Measurements from ENCODE around the genes PDE1B, TESPA1, OR6C70, OR10P1, METTL7B and RDH5.

DNA sequence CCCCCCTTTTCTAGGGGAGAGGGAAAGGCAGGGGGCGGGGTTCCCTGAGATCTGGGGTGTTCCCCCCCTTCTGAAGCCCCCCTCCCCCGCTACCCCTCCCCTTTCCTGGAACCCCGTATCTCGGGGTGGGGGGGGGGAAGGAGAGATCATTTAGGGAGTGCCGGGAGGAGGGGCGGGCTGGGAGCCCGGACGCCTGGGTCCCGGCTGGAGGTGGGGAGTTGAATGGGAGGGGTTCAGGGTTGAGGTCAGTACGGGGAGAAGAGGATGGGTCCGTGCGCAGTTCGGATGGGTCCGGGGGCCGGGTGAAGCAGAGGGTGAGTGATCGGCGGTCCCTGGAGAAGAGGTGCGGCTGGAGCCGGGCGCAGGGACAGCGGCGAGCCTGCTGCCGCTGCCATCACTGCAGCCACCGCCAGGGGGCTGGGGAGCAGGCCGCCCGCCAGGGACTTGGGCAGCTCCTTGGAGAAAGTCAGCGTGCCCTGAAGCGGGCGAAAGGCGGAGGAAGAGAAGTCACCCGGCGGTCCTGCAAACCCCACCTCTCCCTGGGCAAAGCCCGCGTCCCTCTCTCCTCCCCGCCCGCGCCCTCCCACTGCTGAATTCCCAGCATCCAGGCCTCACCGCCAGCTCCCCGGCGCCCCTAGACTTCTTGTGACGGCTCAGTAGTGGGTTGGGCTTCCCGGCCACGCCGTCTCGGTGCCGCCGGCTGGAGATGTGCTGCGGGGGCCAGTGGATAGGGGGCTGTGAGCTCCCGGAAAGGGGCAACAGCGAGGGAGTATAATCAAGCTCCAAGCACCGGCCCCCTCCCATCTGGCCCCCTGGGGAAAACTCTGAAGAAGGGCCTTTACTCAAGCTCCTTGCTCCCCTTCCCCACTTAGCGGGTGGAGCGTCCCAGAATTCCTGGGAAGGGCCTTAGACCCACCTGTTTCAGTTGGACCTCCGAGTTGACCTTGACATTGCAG, 6.0 kb upstream of the GPR84 start:
- PRO-cap = bidirectional peak, plus-strand start at position 472 of the sequence, minus-strand start at position 342 of the sequence
- RAMPAGE, long total RNA, 3 experiments = start-site peak on the minus strand in 1 of 3 experiments, centred at position 708 of the sequence, 6 reads per replicate

- PRO-cap = no peak
- RAMPAGE, long total RNA, 3 experiments = no peak in any of the 3 experiments
Measured at GRCh38 chr12:54386349-54386848, 1.9 kb upstream of the ZNF385A start.

DNA sequence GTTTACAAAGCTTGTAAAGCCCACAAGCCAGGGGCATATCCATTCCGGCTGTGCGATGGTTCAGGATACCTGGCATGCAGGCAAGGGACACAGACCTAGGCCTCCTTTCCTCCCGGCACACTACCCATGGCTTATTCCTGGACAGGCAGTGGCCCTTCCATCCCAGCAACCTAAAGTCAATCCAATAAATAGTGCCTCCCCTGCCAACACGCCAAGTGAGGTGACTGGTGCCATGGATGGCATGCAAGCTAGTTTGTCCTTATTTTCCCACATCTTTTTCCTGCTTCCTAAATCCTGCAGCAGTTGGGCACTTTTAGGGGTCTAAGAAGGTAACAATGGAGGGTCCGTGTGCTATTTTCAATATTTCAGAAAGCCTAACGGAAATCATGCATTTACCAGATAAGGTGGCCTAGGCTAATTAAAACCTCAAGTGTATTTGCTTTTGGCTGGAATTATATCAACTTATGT, 5.0 kb downstream of the ITGA5 start:
- PRO-cap = no peak
- RAMPAGE, long total RNA, 3 experiments = no peak in any of the 3 experiments

DNA sequence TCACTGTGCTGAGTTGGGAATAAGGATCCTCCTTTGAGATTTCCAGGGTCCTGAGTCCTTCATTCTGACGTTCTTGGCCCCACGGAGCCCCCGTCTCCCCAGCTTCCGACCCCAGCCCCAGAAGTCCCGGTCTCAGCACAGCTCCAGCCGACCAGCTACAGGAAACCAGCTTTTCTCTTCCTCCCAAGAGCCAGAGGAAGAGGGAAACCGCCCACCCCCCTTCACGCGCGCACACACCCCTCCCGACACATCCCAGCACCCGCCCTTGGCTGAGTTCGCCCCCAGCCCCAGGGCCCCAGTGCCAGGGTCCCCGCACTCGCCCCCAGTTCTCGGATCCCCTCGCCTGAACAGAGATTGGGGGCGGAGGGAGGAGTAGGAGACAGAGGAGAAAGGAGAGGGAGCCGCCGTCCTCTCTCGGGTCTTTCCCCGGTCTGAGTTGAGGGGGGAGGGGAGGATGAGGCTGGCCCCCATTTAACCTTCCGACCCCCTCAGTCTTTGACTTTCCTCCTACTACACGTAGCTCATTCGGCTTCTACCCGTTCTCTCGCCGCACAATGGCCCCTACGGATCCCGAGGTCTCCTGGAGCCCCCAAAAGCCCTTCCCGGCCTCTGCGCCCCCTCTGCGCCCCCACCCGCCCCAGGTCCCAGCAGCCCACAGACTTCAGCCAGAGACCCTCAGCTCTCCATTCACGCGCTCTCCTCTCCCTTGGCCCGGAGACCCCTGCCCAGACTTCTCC, 908 bp downstream of the ITGA5 start:
- PRO-cap = unidirectional peak, minus-strand start at position 433 of the sequence
- RAMPAGE, long total RNA, 3 experiments = no peak in any of the 3 experiments

DNA sequence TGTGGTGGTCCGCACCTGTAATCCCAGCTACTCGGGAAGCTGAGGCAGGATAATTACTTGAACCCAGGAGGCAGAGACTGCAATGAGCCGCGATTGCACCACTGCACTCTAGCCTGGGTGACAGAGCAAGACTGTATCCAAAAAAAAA, 1.1 kb upstream of the ITGA5 start:
- PRO-cap = no peak
- RAMPAGE, long total RNA, 3 experiments = no peak in any of the 3 experiments

DNA sequence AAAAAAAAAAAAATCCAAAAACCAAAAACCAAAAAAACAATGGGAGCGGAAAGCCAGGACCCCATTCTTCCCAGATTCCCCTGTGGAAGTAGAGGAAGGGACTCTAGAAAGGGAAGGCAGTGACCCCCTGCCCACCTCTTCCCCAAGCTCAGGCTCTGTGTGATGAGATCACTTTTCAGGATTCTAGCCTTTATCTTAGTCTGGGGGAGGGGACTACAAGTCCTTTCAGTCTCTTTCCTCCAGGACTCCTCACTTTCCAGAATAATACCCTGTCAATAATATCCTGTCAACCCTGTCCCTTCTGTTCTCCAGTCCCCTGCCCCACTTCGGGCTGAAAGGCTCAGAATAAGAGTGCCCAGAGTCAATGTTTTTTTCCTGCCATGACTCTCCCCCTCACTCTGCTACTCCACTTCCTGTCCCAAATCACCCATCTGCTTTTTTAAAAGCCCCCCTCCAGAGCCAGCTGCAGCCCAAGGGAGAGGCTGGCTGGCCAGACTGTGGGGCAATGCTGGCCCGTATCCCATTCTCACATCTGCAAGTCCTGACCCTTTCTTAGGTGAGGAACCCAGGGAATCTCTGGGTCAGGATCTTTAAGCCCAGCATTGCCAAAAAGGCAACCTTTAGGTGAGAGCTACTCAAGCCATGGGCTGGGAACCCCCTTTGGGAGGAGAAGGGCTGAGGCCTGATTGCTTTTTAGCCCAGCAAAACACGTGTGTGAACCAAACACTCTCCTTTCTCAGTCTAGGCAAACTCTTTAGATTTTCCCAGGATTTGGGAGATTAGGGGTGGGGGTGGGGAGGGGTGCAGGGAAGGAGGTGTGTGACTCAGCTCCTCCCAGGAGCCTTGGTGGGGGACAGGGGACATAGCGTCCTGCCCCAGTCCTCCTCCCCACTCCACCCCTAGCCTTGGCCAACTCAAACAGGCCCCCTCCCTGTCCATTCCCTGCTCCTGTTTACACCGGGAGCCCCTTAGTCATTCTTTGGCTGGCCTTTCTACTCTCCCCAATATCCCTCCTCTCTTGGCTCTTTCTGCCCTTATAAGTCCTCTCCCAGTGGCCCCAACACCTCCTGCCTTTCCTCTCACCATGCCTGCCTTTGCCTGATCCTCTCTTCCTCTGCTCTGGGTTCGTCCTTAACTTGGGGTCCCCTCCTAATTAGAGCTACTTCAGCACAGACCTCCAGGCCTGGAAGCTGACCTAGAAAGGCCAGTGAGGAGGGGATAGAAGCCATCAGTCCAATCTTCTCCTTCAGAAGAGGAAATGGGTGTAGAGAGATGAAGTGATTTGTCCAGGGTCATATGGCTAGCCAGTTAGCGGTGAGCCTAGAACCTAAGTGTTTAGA, 1.9 kb upstream of the ITGA5 start:
- PRO-cap = no peak
- RAMPAGE, long total RNA, 3 experiments = no peak in any of the 3 experiments

DNA sequence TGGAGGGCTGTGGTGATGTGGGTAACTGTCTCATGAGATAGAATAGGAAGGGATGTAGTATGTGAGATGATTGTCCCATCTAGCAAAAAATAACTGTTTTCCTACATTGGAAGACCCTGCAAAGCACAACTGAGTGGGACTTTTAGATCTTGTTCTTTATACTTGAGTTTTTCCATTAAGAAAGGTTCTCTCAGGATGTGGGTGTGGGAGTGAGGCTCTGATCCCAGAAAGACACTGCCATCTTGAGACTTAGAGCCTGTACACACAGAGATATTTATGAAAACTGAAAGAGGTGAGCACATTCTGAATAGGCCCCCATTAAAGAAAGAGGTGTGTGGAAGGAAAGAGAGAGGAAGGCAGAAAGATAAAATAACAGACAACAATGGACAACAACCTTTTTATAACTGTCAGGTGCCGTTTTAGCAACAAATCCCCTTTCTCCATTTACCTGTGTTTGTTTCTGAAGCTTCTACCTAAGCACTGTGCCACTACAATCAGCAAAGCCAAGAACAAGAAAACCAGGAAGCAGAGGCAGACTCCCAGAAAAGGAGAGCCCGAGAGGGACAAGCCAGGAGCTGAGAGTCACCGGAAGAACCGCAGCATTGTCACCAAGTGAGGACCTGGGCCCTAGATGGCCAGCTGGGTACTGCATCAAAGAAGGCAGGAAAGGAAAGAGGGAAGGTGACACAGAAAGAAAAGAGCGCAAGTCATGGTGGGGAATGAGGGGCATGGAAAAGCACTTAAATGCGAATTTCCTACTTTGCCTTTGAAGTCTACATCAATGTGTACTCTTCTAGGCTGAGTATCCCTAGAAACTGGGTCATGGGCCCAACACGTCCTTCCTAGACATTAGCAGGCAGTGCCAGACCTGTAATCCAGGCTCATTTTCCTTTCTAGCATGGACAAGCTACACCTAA, 25.6 kb downstream of the NCKAP1L start:
- PRO-cap = no peak
- RAMPAGE, long total RNA, 3 experiments = no peak in any of the 3 experiments

DNA sequence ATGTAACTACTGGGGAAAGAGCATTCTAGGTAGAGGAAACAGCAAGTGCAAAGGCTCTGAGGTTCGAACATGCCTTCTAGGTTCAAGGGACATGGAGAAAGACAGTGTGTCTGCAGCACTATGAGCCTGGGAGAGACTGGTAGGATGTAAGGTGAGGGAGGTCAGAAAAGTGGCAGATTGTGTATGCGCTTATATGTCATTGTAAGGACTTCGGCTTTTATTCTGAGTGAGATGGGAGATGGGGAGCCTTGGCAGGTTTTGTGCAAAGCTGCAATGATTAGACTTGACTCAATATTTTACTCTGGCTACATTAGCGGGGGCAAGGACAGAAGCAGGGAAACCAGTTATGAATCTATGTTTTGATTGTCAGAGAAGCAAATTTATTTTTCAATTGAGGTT, 24.5 kb upstream of the PDE1B start:
- PRO-cap = no peak
- RAMPAGE, long total RNA, 3 experiments = no peak in any of the 3 experiments

DNA sequence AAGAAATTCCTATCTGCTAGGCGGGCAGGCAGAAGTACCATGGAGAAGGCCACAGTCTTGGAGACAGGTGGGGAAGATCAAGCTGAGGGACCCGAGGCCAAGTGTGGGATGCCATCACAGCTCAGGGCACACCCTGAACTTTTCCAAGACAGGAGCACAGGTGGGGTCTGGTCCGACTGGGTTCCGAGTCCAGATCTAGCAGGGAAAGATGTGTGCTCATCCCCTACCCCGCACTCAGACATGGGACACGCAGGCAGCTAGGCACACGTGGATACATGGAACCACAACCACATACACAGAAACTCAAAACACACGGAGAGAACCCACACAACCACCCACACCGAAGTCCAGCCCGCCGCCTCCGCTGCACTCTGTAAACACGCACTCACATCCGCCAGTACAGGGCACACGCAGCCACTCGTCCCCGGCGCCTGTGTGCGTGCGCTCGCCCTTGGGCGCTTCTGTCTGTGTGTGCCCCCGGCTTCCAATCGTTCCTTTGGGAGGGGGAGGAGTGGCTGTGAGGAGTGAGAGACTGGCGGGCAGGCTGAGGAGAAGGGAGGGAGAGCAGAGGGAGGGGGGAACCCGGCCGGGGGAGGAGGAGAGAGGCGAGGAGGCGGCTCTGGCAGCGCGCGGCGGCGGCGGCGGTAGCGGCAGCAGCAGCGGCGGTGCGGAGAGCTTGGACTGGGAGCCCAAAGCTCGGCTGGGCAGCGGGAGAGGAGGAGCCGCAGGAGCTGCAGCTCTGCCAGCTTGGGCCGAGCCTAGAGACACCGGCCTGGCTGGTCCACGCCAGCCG, at the start of gene PDE1B:
PDE1B (plus strand) TSS at position 625 of the 793 bp plus-strand sequence.
- PRO-cap = no peak
- RAMPAGE, long total RNA, 3 experiments = no peak in any of the 3 experiments

GRCh38 chr12:54601878-54602525, 13.5 kb upstream of the PPP1R1A start:
- PRO-cap = no peak
- RAMPAGE, long total RNA, 3 experiments = no peak in any of the 3 experiments

DNA sequence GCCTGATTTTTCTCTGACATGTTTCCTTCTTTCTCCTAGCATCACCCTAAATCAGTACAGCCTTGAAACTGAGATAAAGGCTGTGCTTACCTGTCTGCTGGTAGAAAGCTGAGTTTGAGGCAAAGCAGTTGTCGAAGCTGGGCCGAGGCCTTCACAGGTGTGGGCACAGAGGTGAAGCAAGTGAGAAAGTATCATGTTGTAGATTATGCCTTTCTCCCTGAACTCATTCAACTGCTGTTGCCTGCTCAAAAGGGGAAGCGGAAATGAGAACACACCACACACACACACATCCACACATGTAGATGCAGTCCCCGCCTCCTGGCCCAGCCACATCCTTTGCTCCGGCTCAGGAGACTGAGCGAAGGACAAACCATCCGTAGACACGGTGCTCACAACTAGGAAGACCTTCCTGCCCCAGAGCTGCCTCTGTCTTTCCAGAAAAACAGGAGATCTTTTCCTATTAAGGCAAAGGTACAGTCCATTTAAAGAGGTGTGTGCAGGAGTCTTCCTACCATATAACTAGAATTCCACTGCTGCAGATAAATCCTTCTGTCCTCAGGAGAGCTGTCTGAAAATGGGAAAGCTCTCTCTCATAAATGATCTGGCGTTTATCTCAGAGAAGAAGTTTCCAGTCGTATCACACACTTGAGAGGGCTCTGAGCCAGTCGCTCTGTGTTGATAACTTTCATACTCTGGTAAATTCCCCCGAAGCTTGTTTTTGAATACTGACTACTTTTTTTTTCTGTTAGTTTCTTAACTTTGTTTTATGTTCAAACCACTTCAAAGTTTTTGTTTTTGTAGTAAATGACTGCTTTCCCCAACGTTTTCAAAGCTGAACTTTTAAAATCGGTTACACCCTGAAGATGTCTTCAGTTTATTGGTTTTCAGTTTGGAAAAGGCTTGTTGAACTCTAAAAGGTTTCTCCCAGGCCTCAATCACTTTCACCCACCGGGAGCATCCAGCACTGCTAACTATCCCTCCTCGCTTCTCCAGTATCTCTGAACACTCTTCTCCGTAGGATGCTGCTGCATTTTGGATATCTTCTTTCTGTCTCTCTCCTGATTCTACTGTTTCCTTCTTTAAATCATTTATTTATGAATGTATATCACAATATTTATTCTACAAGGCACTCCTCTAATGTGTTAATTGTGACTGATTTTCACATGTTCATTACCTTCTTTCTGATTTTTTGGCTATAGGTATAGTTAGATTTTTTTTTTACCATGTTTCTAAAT, at the start of gene TESPA1:
TESPA1 (minus strand) TSS at position 268 of the 1,235 bp plus-strand sequence.
- PRO-cap = no peak
- RAMPAGE, long total RNA, 3 experiments = start-site peak on the minus strand in 2 of 3 experiments, centred at positions 236 to 310 of the sequence, 7 to 9 reads per replicate

DNA sequence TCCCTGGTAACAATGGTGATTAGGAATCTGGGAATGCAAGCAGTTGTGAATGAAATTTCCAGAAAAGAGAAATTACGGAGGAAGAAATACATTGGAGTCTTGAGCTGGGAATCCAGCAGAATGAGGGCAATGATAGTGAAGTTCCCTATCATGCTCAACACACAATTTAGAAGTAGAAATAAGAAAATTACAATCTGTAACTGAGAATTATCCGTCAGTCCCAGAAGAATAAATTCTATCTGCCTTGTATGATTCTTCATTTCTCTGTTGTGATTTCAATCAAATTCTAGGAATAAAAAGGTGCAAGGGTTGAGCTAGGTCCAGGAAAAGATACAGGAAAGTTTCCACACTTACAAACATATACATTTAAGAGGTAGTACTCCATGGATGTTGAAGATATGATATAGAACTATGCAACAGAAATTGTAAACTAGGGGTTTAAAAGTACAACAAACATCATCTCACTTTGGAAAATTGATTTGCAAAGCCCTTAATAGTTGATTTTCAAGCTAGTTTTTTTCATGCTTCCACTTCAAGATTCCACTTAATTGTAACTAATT, at the start of gene OR6C70:
OR6C70 (minus strand) TSS at position 260 of the 560 bp plus-strand sequence.
- PRO-cap = no peak
- RAMPAGE, long total RNA, 3 experiments = no peak in any of the 3 experiments

DNA sequence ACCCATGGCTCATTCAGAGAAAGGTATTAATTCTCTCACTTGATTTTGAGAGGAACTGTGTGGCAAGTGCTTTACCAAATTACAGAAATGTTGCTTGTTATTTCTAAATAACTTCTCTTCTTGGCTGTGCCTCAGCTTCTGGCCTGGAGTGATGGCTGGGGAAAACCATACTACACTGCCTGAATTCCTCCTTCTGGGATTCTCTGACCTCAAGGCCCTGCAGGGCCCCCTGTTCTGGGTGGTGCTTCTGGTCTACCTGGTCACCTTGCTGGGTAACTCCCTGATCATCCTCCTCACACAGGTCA, at the start of gene OR10P1:
OR10P1 (plus strand) TSS at position 152 of the 305 bp plus-strand sequence.
- PRO-cap = no peak
- RAMPAGE, long total RNA, 3 experiments = no peak in any of the 3 experiments

DNA sequence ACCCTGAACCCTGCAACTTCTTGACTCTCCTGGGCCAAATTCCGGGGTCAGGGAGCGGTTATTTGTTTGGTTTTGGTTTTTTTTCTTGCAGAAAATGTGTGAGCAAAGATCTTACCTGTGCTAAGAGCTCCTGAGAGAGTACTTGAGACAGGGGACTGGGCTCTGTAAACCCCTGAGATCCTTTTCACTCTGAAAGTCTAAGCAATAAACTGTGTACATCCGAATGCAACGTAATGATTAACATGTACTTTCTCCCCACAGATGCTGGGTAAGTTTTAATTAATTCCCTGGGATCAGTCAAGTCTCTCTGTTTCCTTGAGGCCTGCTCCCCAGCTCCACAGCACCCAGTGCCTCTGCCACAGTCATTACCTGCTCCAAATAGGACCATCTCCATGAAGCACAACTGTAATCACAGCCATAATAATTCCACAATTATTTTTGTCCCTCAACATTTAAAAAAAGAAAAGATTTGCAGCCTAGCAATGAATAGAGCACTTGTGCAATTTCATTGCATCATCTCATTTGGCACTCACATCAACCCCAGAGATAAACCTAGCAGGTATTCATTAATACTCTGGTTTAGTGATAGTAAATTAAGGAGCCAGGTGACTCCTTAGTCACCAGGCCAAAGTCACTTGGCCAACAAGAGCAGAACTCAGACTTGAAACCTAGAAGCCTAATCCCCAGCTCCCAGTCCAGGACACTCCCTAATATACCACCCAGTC, 21.7 kb downstream of the OR10P1 start:
- PRO-cap = no peak
- RAMPAGE, long total RNA, 3 experiments = no peak in any of the 3 experiments

DNA sequence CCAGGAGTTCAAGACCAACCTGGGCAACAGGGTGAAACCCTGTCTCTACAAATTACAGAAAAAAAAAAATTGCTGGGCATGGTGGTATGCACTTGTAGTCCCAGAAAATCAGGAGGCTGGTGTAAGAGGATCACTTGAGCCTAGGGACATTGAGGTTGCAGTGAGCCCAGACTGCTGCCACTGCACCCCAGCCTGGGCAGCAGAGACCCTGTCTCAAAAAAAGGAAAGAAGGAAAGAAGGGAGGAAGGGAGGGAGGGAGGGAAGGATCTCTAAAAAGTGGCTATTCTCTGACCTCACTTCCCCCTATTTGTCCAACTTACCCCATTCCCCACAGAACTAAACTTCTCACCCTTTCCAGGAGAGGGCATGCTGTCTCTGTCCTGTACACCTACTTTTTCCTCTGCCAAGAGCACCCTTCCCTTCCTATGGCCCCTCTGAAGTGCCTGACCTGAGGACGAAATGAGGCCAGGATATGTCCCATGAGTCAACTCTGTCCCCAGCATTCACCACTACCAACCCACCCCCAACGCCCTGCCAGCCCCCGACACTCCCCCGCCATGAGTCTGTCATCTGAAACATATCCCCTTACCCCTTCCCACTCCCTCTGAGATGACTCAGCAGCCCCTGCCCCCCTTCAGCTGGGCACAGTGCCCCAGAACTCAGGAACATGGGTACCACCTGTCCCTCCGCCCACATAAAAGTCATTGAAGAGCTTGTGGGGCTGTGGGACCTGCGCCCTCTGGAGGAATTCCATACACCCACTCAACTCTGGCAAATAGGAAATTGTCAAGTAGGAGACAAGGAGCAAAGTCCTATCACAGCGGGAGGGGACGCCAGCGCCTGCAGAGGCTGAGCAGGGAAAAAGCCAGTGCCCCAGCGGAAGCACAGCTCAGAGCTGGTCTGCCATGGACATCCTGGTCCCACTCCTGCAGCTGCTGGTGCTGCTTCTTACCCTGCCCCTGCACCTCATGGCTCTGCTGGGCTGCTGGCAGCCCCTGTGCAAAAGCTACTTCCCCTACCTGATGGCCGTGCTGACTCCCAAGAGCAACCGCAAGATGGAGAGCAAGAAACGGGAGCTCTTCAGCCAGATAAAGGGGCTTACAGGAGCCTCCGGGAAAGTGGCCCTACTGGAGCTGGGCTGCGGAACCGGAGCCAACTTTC, at the start of gene METTL7B:
METTL7B (plus strand) TSS at position 887 of the 1,161 bp plus-strand sequence.
- PRO-cap = unidirectional peak, plus-strand start at position 887 of the sequence
- RAMPAGE, long total RNA, 3 experiments = start-site peak on the plus strand in 2 of 3 experiments, centred at positions 829 to 855 of the sequence, 11 to 104 reads per replicate

- PRO-cap = bidirectional peak, plus-strand start at chr12:55720421, minus-strand start at chr12:55720270
- RAMPAGE, long total RNA, 3 experiments = no peak in any of the 3 experiments
Measured at GRCh38 chr12:55719799-55720783, at the start of gene RDH5. RDH5 (plus strand) TSS chr12:55720393.

- PRO-cap = no peak
- RAMPAGE, long total RNA, 3 experiments = no peak in any of the 3 experiments
Measured at GRCh38 chr12:55750583-55751663, 8.0 kb downstream of the GDF11 start.

DNA sequence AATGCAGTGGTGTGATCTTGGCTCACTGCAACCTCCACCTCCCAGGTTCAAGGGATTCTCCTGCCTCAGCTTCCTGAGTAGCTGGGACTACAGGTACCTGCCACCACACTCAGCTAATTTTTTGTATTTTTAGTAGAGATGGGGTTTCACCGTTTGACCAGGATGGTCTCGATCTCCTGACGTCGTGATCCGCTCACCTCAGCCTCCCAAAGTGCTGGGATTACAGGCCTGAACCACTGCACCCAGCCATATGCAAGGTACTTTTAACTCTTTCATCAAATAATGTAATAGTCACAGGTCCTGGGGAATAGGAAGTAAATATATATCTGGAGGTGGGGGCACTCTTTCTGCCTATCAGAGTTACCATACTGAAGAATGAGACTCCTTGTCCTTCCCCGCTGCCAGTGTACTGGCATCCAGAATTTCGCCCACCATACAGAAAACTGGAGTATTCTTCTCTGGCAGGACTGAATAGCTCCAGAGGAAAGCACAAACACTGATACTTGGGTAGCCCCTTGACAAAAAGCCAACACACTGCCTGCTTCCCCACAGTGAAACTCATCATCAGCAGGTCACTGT, 14.2 kb upstream of the MMP19 start:
- PRO-cap = no peak
- RAMPAGE, long total RNA, 3 experiments = no peak in any of the 3 experiments

DNA sequence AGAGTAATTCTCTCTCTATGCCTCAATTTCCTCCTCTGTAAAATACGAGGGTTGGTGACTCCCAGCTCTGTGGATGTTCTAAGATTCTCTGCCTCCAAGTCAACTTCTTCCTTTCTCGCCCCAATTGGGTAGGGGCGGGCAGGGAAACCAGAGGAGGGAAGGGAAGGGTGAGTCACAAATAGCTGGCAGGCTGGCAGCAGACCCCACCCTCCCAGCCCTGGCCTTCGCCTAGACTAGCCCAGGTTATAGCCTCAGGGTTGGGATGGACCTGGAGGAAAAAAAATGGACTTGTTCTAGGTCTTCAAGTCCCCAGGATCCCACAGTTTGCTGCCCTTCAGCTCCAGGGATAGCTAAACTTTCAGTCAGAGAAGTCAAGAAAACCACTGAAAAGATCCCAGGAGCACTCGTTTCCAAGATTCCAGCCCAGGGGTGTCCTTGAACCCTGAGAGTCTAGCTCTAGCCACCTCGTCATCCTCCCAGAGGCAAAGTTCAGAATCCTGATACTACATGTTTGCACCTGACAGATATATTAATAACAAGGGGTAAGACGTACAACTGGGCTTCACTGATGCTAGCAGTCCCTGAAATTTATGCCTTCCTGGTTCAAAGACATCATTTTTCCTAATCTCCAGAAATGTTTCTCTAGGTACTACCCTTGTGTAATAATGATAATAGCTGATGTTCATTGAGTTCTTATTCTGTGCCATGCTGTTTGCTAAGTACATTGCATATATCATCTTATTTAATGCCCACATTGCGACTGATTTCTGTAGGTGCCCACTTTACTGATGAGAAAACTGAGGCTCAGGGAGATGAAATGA, 2.5 kb downstream of the DGKA start:
- PRO-cap = no peak
- RAMPAGE, long total RNA, 3 experiments = no peak in any of the 3 experiments

GRCh38 chr12:55934038-55934356, 3.0 kb downstream of the DGKA start:
- PRO-cap = no peak
- RAMPAGE, long total RNA, 3 experiments = no peak in any of the 3 experiments

Data from tibial nerve (tissue), 3 donors.